ENCODE data around the genes B3GALT1 and BBS5.

- RRBS, result no CpG with 5 or more reads among the region's 2 CpGs
Observed at GRCh38 chr2:164803982-164804561, 37.6 kb downstream of the COBLL1 start.

- RRBS, result no CpG with 5 or more reads among the region's 3 CpGs
Observed at GRCh38 chr2:164839131-164839514, 2.5 kb downstream of the COBLL1 start.

GRCh38 chr2:164840219-164840866 is 1.3 kb downstream of the COBLL1 start:
- RRBS, result no CpG with 5 or more reads among the region's 13 CpGs

DNA sequence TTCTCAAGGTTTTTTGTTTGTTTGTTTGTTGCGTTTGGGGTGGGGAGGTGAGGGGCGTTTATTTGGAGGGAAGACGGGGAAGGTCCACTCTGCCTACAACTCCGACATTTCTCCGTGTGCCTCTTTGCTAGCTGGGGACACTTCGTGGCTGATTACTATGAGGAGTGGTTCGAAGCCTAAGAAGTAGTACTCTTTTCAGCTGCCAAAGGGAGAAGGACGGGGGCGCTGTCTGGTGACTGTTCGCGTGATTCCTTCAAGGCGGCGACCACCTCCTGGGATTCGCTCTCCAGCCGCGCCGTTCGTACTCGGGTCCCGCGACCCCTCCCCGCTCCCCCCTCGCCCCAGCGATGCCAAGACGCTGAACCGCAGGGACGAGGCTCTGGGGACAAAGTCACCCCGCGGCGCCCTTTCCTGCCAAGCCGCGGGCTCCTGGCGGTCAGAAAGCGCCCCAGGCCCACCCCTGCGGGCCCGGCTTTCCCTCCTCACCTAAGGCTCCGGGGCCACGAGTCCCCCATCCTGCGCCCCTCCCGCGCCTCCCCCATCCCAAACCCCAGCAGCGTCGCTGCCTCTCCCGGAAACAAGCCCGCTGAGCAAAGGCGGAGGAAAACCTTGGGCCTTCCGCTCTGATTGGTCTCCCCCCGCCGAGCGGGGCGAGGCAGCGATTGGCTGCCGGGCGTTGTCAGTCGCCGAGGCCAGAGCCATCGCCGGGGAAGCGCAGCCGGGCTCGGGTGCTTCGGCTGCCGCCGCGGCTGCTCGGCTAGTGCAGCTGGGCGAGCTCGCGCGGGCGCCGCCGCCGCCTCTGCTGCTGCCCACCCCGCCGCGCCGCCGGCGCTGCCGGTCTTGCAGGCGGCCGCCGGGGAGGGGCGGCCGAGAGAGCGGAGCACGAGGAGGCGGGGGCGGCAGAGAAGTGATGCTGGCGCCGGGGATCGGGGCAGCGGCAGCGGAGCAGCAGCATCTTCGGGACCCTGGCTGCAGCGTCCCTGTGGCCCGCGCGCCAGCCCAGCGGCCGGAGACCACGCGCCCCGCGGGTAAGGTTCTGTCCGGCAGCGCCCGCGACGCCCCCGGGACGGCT is at the start of gene B3GALT1:
Gene B3GALT1, plus strand, starts transcription at position 695 of the 1,072 bp plus-strand sequence.
- RRBS, result 2% methylated on average over 40 of the region's 113 CpGs

DNA sequence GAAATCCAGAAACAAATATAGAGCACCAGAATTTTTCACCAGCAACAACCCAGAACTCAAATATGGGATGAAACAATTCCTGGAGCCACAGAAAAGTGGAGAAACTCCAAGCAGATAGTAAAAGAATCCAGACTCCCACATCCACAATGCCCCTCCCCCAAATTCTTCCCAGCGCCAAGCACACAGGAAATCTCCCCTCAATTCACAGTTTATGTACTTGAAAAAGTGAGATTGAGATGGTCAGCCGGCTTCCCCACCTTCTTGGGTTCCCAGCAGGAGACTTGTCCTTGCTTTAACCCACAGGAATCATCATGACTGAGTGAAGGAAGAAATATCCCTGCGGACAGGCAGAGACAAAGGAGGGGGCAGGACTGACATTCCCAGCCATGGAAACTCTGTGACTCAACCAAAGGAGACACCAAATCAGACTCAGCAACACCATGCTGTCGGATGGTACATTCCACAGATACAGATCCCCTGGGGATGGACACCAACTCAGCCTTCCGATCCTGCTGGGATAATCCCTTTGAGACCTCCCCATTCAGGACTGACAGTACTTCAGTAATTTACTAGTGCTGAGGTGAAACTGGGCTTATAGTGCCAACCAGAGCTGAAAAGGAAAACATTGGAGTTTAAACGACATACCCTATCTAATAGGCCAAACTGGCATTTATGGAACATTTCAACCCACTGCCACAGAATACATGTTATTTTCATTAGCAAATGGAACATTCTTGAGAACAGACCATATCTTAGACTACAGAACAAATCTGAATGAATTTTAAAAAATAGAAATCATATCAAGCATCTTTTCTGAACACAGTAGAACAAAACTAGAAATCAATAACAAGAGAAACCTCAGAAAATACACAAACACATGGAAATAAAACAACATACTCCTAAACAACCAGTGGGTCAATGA is 113.8 kb downstream of the B3GALT1 start:
- RRBS, result no CpG with 5 or more reads among the region's 6 CpGs

DNA sequence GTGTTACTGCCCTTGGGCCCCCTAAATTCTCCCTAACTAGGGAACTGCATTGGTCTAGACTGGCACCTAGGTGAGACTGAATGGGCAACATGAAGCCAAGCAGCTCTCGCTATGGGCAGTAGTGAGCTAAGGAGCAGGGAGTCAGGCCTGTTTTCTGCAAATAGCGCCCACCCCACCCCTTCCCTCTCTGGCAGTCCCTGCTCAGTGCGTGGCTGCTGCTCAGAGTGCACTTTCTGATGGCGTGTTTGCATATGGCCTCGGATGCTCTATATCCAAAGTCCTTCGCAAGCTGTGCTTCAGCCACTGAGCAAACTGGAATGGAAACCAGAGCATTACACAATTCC is 420.0 kb downstream of the STK39 start:
- RRBS, result no CpG with 5 or more reads among the region's 6 CpGs

GRCh38 chr2:168190549-168191368 is 56.6 kb downstream of the STK39 start:
- RRBS, result no CpG with 5 or more reads among the region's 8 CpGs

- RRBS, result no CpG with 5 or more reads among the region's 5 CpGs
Observed at GRCh38 chr2:168212716-168213234, 34.6 kb downstream of the STK39 start.

DNA sequence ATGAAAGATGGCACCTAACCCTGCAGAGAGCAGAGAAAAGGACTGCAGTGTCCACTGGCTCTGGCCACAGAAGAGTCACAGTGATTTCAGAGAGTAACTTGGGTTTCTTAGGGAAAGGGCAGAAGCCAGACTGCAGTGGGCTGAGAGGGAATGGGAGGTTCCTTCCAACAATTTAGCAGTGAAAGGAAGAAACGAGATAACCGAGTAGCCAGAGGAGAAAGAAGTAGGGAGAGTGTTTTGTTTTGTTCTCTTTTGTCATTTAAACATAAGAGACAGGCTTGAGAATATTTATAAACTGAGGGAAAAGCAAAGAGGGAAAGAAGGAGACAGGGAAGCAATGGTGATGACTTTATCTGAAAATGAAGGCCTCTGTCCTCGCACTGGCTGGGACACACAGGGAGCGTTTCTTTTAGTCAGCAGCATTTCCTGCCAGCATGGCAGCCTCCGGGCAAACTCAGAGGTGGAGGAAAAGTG is 6.5 kb downstream of the STK39 start:
- RRBS, result no CpG with 5 or more reads among the region's 5 CpGs

DNA sequence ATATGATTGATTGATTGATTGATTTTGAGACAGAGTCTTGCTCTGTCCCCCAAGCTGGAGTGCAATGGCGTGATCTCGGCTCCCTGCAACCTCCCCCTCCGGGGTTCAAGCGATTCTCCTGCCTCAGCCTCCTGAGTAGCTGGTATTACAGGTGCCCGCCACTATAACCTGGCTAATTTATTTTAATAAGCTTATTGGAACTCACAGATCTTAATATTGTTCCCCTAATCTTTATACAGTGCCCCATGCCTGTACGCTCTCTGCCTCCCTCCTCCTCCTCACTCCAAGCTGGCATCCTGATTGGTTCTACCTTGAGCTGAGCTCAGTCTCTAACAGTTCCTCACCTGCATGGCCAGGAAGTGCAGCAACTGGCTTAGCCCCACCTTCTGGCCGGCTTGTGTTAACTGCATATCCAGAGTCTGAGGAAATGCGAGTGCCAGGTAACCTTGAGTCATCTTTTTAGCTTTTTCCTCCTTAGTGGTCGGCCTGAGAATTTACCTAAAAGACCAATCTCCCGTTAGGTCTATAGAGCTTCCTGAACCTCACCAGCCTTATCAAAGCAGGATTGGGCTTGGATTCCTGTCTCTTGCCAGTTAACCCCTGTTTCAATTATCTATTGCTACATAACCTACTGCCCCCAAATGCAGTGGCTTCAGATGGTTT is 89.4 kb upstream of the STK39 start:
- RRBS, result no CpG with 5 or more reads among the region's 10 CpGs

- RRBS, result no CpG with 5 or more reads among the region's 2 CpGs
Observed at GRCh38 chr2:168617002-168617413, 160.9 kb downstream of the CERS6 start.

GRCh38 chr2:168650010-168650374 is 152.4 kb upstream of the NOSTRIN start:
- RRBS, result no CpG with 5 or more reads among the region's 2 CpGs

DNA sequence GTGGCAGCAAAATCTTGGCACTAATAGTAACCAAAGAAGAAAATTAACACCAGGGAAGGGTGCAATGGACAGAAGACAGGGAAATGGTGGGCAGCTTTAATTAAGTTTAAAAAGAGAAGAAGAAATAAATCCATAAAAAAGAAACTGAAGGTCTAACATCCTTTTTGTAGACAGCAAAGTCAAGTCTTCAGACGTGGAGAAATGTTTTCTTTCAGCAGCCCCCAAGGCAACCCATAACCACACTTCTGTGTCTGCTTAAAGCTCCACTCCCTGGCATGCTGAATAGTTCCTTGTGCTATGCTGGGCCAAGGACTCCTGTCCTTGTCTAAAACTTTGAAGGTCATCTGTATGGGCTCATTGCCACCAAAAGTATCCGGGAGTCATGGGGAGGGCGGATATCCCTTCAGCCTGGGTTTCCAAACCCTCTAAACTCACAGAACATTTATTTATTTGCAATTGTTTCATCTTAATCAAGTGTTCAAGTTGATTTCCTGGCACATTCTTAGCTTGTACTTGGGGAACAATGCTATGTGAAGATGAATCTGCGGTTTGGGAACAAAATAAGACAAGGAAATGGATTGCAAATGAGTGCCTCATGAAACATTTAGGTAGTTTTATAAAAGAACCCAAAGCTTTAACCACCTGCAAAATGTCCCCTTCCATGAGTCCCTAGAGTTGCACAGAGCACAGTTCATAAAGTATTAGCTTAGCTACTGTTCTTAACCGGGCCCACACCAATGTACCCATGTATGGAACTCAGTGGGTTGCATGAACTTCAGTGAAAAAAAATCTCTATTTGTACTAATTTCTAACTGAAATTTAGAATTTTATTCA is 1.8 kb downstream of the NOSTRIN start:
- RRBS, result no CpG with 5 or more reads among the region's 5 CpGs

GRCh38 chr2:169258804-169259387 is 103.4 kb downstream of the LRP2 start:
- RRBS, result no CpG with 5 or more reads among the region's 6 CpGs

DNA sequence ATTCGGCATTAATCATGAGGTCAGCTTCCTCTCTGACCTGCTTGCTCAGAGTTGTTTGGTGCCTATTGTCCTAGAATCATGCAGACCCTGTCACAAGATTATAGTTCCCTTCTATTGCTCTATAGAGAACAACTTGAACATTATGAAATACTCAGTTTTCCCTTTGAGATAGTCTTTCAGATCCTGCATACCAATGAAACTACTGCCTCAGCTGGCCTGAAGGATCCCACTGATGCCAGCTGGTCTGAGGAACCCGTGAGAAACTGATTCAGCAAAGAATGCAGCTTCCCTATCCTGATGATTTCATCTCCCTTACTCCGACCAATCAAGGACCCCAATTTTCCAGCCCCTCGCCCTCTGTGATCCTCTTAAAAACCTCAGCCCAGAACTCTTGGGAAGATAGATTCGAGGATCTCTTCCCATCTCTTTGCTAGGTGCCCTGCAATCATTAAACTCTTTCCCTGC is 868 bp upstream of the BBS5 start:
- RRBS, result no CpG with 5 or more reads among the region's 5 CpGs

GRCh38 chr2:169479097-169480210 is at the start of gene BBS5:
BBS5 (plus strand) TSS chr2:169479494.
- RRBS, result 1% methylated on average over 19 of the region's 79 CpGs

DNA sequence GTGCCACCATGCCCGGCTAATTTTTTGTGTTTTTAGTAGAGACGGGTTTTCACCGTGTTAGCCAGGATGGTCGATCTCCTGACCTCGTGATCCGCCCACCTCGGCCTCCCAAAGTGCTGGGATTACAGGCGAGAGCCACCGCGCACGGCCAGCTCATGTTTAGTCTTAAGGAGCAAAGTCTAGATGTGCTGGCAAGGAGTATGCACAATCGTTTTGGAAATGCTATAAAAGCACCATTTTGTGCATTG is 1.2 kb downstream of the PPIG start:
- RRBS, result no CpG with 5 or more reads among the region's 12 CpGs

GRCh38 chr2:169805453-169805812 is 6.8 kb downstream of the SSB start:
- RRBS, result no CpG with 5 or more reads among the region's 3 CpGs

DNA sequence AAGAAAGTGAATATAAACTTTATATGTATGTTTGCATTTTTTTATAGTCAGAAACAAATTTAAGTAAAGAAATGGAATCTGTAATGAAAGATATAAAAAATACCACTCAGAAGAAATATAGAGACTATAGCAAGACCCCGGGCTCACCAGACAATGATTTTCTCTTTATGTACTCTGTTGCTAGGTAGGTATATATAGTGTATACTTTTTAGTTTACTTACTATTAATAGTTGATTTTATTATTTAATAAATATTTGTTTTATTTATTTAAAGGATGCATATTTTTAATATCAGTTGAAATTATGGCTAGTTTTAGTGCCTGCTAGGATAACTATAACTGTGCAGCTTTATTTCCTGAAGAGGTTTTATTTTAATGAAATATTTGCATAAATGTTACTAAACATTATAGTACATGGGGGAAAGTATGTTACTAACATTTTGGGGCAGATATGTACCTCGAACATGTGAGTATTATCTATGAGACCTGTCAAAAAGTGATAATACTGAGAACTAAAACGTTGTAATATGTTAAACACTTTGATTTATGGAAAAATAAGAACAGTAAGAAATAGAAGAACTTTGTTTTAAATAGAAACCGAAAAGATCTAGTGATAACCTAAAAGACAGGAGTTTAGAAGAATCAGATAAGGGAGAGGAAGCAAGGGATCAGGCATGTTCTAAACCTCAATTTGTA is 169.0 kb upstream of the MYO3B start:
- RRBS, result no CpG with 5 or more reads among the region's 4 CpGs